Measurements from ENCODE around the genes SYT16 and KCNH5.

DNA sequence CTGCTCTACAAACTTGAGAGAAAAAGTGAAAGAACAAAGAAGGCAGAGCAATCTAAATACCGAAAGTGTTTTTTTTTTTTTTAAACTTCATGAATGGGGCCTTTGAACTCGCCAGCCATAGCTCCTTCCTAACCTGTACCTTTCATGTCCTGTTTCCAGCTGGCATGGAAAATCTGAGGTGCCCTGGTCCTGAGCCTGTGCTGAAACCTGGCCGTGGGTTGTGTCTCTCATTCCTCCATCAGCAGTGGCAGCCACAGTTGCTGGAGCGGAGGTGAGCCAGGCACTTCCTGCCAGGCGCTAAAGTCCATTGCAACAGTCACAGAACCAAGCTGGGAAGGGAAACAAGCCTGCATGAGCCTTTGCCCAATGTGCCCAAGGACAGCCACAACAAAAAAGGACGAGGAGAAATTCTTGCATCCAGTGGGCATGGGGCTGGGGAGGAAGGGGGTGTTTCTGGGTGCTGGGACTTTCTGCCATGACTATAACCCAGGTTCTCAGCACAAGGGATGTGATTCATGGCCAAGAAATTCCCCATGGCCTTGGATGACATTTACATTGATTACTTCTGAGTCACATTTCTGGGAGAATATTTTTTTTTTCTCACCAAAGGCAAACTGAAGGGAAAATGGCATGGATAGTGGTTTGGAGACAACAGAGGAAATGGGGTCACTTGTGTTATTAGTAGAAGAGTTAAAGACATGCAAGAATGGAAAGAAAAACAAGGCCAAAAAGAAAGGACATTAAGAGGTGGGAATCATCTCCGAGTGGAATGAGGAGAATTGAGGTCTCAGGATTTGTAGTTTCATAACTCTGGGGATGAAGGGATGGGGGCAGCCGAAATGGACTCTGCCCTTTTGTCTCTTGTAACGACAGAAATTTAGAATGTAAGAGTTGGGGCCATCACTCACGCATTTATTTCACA lies 102.5 kb downstream of the TMEM30B start:
- RRBS, 2 experiments, result no CpG with 5 or more reads among the region's 10 CpGs

GRCh38 chr14:61257642-61258097 lies 23.5 kb downstream of the TMEM30B start:
- RRBS, 2 experiments, result no CpG with 5 or more reads among the region's 6 CpGs

- RRBS, 2 experiments, result 4 to 10% methylated on average over 6 of the region's 27 CpGs
Observed at GRCh38 chr14:61320722-61321336, 550 bp upstream of the PRKCH start.

GRCh38 chr14:61341190-61341668 lies 19.9 kb downstream of the PRKCH start:
- RRBS, 2 experiments, result no CpG with 5 or more reads among the region's 1 CpG

DNA sequence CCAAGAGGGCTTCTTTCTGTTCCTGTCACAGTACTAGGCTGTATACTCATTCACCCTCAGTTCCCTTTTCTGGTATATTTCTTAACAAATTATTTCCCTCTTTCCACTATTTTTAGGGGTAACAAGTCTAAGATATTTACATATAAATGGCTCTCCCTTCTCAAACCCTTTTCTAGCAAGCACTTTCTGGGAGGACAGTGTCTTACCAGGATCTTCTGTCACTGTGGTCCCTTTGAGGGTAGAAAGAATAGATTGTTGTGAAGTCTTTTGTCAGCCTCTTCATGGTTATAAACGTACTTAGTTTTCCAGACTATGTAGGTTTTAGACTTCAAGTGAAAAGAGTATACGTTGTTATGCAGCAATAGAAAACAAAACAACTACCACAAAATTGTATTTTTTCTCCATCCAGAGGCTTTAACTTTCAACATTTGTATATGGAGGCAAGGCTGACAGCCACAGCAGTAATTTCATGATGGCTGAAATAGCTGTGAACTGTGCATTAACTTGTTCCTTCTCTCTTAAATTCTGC lies 23.7 kb downstream of the PRKCH start:
- RRBS, 2 experiments, result no CpG with 5 or more reads among the region's 2 CpGs

DNA sequence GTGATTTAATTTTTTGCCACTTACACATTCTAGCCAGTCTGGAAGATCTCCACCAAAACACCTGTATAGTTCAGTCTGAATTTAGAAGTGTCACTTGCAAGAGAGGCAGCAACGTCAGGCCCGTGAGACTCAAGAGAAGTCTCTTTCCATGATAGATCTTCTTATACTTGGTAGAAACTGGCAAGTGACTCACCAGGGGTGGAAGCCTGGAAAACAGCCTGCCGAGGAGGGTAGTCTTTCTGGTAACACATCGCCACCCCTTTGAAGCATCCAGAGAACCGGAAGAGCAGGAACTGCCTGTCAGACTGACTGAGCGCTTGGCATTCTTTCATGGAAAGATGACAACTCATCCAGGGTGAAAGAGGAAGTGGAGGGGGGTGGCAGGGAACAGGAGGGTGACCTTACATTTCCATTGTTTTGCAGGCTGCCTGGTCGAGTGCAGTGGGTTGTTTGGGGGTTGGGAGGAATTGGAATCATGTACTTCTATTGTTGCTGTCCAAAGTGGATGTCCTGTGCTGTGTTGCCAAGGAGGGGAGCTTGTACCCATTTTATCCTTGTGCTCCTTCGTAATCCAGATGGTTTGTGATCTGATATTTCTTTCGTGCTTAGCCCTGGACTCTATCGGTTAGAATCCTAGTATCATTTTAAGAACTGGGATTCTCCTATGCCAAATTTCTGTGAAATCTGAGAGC lies 34.5 kb downstream of the PRKCH start:
- RRBS, 2 experiments, result no CpG with 5 or more reads among the region's 10 CpGs

DNA sequence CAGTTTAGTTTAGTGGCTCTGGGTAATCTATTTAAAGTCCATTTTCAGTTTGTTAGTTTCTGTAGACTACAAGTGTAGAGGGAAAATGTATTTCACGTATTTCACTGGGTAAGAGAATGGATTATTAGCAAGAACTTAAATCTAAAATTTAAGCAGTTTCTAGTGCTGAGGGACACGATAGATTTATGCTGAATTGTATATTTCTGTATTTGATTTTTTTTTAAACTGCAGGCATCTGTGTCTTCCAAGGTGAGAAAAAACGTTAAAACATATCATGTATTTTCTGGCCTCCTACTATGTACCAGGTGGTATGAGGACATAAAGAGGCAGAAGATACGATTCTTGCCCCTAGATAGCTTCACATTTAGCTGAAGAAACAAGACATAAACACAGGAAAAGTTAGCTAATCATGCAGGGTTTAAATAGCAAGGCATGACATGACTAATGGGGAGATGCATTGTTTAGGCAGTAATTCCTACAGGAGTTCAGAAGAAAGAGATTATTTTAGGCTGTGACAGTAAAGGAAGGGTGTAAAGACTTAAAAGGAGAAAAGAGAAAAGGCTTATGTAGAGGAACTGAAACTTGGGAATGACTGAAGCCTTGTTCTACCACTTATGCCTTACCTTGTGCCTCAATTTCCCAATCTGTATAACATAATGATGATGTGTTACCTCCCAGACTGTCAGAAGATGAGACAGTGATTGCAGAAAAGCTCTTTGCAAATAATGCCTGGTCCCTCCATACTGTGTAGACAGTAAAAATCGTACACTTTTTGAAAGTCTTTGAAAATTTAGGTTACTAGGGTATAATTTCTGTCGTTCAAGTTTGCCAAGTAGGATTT lies 44.3 kb downstream of the PRKCH start:
- RRBS, 2 experiments, result no CpG with 5 or more reads among the region's 6 CpGs

GRCh38 chr14:61384987-61385786 lies 63.8 kb downstream of the PRKCH start:
- RRBS, 2 experiments, result no CpG with 5 or more reads among the region's 6 CpGs

- RRBS, 2 experiments, result no CpG with 5 or more reads among the region's 7 CpGs
Observed at GRCh38 chr14:61386128-61386594, 64.8 kb downstream of the PRKCH start.

- RRBS, 2 experiments, result no CpG with 5 or more reads among the region's 20 CpGs
Observed at GRCh38 chr14:61525136-61526176, 169.9 kb upstream of the HIF1A start.

GRCh38 chr14:61553786-61554236 lies 141.5 kb upstream of the HIF1A start:
- RRBS, 2 experiments, result no CpG with 5 or more reads among the region's 5 CpGs

GRCh38 chr14:61564223-61565188 lies 130.8 kb upstream of the HIF1A start:
- RRBS, 2 experiments, result no CpG with 5 or more reads among the region's 11 CpGs

- RRBS, 2 experiments, result no CpG with 5 or more reads among the region's 14 CpGs
Observed at GRCh38 chr14:61601818-61602604, 93.3 kb upstream of the HIF1A start.

GRCh38 chr14:61720308-61720924 lies 25.1 kb downstream of the HIF1A start:
- RRBS, 2 experiments, result no CpG with 5 or more reads among the region's 10 CpGs

DNA sequence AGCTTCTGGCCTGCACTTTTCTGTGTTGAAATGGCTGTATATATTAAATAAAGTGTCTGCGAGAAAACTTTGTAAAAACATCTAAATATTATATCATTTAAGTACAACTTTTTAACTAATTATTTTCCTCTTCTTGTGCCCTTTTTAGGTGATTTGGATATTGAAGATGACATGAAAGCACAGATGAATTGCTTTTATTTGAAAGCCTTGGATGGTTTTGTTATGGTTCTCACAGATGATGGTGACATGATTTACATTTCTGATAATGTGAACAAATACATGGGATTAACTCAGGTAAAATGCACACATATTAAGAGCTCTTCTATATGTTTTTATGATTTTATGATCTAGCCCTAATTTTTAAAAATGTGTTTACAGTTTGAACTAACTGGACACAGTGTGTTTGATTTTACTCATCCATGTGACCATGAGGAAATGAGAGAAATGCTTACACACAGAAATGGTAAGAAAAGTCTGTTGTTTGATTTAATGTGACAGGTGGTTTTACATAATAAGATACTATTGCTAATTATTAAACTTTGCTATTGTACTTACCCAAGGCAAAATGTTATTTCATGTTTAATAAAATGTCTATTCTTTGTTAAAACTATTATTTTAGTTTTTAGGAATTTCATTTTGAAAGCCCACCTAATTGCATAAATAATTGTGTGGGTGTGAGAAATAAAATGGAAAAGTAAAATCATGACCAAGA lies 26.2 kb downstream of the HIF1A start:
- RRBS, 2 experiments, result no CpG with 5 or more reads among the region's 1 CpG

- RRBS, 2 experiments, result 2 to 10% methylated on average over 19 to 29 of the region's 83 CpGs
Observed at GRCh38 chr14:61812378-61813019, at the start of gene SYT16. Gene SYT16 (plus strand): TSS chr14:61812703.

DNA sequence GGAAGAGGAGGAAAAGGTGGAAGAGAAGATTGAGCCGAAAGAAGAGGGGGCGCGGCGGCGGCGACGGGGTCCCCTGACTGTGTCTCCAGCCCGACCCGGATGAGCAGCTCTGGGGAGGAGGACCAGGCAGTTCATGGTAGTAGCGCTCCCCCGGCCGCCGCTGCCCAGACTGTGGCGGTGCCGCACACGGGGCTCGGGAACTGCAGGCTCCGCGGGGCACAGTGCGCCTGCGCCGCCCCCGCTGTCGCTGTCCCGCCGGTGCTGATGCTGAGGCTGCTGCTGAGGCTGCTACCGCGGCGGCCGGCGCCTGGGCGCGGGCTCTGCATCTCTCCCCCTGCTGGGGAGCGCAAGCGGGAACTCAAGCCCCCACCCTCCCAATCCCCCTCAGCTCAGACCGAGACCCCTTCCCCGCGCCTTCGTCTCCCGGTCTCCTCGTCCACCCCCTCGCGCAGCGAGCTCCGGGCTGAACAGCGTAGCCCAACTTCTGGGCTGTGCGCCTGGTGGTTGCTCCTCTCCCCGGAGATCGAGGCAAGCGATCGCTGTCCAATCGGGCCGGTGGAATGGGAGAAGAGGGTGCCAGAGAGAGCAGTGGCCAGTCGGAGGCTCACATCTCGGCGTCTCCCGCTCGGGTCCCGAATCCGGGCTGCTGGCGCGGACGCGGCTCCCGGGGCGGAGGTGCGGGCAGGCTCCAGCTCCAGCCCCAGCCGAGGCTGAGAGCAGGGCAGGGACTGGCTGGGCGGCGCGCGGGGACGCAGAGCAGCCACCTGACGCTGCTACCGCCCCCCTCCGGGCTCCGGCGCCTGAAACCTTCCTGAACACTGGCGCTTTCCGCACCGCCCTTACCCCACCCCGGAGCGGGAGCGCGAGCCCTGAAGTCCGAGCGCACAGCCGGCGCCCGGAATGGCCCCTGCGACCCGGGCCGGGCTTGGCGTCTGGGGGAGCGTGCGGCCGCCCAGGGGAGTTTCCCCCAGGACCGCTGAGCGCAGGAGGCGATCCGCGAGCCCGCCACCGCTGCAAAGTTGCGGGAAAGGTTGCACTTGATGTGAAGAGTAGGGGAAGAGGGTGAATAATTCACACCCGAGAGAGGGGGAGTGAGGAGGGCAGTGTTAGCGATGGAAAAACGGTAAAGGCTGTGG lies at the start of gene KCNH5:
Gene KCNH5 (minus strand): TSS at position 204 of the 1,136 bp plus-strand sequence.
- RRBS, 2 experiments, result 15 to 24% methylated on average over 35 to 49 of the region's 108 CpGs

DNA sequence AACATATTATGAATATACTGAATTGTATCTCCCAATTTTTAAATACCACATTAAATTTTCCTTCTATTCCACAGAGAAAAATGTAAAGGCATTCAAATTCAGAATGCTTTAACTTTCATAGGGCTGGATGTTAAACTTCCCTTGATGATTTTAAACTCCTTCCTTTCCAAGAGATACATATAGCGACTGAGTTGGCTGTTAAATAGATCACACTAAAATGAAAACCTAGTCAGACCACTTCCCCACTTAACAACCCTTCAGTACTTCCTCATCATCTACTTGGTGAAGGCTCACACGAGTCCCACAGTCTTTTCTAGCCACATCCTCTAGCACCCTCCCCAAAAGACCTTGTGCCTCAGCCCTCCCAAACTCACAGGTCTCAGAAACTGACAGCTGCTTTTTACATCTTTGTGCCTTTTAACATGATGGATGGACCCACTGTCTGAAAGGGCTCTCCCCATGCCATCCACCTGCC lies 65.0 kb upstream of the GPHB5 start:
- RRBS, 2 experiments, result no CpG with 5 or more reads among the region's 2 CpGs

- RRBS, 2 experiments, result no CpG with 5 or more reads among the region's 3 CpGs
Observed at GRCh38 chr14:63677990-63678628, 36.4 kb upstream of the WDR89 start.

- RRBS, 2 experiments, result no CpG with 5 or more reads among the region's 4 CpGs
Observed at GRCh38 chr14:63869679-63870287, 17.0 kb downstream of the SYNE2 start.

All from Panc1 (cell line).